ENCODE results near the gene SERPINH1.

DNA sequence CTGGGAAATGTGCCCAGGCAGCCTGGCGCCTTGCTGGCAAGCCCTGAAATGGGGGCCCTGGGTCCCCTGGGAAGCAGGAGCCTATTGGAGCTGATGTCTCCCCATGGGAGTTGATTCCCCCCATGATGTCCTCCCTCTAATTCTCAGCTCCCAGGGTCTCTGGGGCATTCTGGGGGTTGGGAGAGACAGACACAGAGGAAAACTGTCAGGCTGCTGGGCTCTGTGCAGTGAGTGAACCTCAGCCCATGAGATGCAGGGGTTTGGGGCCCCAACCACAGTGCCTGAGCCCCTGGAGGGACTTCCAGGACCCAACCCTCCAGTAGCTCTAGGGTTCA lies 9.5 kb downstream of the ARHGEF17 start:
- PRO-cap: bidirectional peak, plus-strand start at position 167 of the sequence, minus-strand start outside the sequence

- PRO-cap: bidirectional peak, plus-strand start at chr11:73322891, minus-strand start at chr11:73322776
Observed at GRCh38 chr11:73322239-73323240, 14.5 kb downstream of the ARHGEF17 start.

DNA sequence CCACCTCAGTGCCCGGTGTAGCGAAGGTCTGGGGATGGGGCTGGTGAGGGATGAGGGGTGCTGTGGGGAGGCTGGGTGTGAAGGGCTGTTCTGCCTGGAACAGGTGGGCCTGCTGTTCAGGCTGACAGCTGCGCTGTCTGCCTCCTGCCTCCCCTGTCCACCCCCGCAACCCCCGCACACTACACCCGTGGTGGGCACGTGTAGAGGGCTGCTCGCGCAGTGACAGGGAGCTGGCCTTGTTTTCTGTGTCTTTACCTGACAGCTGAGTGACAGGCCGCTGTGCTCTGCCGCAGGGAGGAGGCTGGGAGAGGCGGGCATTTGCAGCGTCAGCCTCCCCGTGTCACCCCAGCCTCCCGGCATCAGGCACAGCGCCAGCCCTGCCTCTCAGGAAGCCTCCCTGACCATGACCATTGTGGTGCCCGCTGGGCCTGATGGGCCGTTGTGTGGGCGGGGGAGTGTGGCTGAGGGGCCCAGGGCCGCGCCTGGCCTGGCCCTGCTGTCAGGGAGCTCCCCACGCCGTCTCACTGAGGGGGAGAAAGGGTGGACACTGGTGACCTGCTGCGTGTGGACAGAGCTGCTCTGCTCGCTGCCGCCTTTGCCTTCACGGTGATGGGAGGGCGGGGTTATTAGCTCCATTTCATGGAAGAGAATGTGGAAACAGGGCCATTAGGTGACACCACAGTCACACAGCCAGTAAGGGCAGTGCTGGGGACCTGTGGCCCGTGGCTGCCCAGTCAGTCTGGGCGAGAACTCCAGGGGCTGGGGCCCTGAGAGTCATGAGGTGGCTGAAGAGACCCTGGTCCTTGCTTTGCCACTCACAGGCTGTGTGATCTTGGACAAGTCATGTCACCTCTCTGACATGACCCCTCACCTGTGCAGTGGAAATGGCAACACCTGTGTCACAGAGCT lies 31.9 kb upstream of the RELT start:
- PRO-cap: no peak

DNA sequence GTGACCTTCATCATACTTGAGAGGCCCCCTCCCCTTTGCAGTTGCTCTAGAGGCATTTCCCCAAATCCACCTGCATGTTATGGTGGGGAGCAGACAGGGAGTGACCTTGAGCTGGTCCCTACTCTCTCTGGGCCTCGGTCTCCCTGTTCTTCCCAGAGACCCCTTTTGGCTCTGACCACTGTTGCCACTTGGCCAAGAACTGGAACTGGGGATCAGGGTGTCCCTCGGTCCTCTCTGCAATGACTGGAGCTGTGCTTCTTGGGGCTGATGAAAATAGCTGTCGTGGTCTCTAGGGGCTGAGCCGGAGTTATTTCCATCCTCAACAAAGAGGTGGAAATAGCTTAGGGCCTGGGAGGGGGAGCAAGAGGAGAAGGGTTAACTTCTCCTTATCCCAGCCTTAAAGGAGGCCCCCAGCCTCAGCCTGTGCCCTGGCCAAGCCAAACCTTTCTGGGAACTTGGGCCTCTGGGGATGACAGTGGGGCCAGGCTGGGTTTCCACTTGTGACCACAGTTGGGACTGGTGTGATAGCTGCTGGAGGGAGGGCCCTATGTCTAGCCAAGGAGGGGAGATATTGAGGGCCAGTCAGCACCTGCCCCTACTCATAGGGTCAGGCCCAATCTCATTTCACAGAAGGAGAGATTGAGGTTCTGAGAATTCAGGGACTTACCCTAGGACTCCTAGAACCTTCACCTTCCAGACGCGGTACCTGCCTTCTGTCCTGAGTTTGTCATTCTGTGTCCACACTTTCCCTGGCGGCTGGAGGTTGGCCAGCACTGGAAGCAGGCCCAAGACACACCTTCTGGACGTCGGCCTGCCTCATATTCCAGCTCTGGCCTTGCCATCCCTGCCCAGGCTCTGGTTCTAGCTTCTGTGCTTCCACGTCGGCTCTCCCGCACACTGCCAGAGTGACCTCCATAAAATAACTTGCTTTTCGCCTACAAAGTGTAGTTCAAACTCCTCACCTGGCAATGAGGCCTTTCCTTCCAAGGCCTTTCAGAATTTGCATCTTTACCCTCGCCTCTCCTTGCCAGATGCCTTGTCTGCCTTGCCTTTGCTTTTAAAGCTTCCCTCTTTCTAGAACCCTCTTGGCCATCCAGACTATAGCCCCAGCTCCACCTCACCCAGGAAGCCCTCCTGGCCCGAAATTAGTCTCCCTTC lies 3.1 kb downstream of the RELT start:
- PRO-cap: no peak

- PRO-cap: no peak
Observed at GRCh38 chr11:73951715-73952487, 1.1 kb downstream of the DNAJB13 start.

DNA sequence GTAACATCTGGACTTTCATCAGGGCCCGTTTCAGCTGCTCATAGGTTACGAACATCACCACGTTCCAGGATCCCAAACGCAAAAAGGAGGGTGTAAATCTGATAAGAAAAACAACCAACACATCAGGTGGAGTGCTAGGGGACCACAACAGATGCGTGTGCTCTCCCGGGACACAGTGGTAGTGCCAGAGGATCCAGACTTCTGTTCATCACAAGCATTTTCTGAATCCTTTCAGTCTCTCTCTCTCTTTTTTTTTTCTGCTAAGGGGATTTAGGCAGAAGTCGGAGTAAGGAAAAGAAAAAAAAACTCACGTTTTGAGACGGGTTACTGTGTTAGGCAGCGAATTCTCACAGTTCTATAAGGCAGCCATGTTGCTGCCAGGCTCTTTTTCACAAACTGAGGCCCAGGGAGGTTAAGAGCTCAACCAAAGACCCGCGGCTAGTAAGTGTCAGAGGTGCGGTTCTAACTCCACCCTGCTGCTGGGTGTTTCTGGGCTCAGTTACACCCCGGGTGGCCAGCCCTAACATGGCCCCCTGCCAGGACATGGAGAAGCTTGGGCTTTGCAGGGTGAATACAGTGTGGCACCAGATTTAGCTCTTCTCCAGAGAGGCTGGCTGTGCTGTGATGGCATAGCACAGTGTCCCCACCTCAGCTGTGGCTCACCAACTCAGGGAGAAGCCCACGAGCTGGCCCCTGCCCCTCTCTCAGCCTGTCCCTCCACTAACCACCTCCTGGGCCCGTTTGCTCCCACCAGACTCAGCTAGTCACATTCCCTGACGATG lies 7.3 kb downstream of the UCP3 start:
- PRO-cap: no peak

DNA sequence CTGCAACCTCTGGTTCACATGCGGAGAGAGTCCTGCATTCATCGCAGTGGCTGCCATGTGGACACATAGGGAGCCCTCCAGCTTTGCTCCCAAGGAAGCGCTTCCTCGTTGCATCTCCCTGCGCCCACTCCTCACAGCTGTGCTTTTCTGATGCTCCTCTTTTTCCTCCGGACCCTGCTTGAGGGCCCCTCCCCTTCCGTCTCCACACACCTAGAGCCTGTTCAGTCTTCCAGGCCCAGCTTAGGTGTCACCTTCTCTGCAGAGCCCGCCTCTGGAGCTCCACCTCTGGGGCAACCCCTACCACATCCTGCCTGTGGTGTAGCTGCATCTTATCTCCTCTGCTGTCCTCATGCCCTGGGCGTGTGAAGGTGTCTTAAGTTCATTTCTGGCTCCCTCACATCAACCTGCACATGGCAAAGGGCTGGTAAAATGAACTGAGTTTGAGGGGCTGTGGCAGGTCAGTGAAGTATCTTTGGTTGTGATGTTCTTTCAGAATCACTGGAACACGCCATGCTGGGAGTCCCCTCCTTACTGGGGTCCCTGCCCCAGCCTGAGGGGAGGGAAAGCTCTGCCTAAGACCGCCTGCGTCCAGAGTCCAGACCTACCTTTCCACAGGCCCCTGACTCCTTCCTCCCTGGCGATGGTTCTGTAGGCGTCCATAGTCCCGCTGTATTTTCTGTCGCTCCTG lies 3.6 kb downstream of the UCP3 start:
- PRO-cap: no peak

DNA sequence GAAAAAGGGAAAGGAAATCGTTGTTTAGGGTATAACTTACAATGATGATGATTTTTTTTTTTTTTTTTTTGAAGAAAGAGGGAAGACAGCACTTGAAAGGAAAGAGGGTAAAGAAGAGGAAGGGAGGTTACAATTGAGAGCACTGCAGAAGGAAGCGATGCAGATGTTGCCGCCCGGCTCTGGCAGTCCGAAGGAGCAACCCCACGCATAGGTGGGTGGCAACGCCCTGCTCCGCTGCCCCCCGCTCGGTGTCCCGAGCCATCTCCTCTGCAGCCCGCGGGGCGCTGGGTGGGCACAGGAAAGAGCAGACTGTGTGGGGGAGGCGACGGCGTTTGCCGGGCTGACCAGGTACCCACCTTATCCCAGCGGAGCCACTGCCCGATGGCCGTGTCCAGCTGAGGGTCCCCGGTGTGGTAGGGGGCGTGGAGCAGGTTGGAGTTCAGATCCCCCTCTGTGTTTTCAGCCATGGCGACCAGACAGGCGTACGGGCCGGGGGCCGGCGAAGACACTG lies 483 bp downstream of the PGM2L1 start:
- PRO-cap: unidirectional peak, plus-strand start at position 185 of the sequence

DNA sequence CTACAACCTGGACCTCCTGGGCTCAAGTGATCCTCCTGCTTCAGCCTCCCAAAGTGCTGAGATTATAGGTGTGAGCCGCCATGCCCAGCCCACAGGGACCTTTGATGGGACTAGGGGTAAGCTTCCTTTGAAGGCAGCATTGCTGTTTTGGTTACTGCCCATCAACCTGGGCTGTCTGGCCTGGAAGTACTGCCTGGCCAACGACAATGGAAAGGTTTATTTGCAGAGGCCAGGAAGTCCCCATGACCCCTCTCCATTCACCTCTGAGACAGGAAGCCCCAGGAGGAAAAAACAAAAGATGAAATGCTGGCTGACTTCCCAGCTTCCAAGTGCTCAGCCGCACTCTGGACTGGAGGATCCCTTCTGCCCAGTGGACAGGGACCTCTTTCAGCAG lies 32.9 kb upstream of the POLD3 start:
- PRO-cap: no peak

- PRO-cap: no peak
Observed at GRCh38 chr11:74682984-74684019, 47.9 kb downstream of the CHRDL2 start.

DNA sequence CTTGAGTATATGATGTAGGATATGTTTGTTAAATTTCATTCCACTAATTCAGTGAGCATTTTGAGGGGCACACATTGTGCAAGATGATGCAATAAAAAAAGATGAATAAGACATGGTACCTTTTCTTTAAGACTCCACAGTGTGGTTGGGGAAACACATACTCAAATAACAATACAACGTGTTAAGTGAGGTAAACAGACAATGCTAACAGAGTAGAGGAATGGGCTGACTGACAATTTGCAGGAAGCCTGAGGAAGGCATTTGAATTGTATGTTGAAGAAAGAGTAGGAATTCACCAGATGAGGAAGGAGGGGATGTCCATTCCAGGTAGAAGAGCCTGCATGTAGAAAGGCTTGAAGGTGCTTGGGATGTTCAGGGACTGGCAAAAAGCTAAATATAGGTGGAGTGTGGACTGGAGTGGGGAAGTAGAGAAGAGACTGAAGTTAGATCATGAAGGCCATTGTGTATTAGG lies 6.8 kb downstream of the RNF169 start:
- PRO-cap: no peak

- PRO-cap: no peak
Observed at GRCh38 chr11:75035675-75036159, 47.0 kb downstream of the NEU3 start.

GRCh38 chr11:75147652-75148412 lies 3.1 kb upstream of the SLCO2B1 start:
- PRO-cap: bidirectional peak, plus-strand start at chr11:75148198, minus-strand start at chr11:75148029

DNA sequence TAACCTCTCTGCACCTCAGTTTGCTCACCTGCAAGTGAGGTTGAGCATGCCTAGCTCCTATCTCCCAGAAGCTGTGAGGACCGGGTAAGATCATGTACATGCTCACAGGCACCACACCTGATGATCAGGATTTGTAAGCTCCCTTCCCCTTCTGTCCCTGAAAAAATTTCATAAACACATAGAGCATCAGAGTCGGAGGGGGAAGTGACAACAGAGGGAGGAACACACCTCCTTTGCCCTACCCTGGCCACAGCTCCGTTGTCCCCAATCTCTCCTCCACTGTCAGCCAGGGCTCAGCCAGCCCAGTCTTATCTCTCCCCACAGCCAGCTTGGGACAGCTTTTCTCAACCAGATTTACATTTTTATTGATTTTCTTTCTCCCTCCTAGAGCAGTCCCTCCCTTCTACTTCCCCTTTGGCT lies 32.2 kb upstream of the TPBGL start:
- PRO-cap: no peak

- PRO-cap: unidirectional peak, minus-strand start at chr11:75262537
Observed at GRCh38 chr11:75262328-75263286, 22.0 kb downstream of the TPBGL start.

- PRO-cap: no peak
Observed at GRCh38 chr11:75263706-75264178, 23.2 kb downstream of the TPBGL start.

GRCh38 chr11:75327901-75328560 lies 23.4 kb downstream of the ARRB1 start:
- PRO-cap: no peak

DNA sequence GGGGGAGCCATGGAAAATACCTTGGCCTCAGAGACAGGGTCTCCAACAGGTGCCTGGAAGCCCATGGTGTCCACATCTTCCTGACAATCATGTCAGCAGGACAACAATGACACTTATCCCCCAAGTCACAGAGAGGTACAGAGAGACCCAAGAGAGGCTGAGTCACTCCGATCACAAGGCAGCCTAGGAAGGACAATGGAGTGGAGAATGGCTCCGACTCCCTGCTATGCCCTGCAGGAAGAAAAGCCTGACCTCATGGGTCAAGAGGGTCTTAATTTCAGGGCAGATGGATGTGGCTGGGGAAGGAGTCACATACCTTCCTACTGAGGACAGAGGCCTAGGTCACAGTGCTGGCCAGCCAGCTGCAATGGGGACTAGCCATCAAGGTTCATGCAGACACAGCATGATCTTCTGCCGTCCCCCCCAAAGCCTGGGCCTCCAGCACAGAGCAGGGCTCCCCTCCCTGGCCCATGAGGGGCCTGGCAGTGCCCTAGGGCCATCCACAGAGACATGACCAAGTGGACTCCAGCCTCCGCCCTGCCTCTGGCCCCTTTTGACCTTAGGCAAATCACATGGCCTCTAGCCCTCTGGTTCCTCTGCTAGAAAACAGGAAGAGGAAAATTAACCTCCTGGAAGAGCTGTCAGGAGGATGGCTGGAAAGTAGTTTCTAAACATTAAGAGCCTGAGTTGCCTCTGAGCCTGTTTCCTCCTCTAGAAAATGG lies 1.9 kb downstream of the ARRB1 start:
- PRO-cap: bidirectional peak, plus-strand start at position 624 of the sequence, minus-strand start at position 555 of the sequence

DNA sequence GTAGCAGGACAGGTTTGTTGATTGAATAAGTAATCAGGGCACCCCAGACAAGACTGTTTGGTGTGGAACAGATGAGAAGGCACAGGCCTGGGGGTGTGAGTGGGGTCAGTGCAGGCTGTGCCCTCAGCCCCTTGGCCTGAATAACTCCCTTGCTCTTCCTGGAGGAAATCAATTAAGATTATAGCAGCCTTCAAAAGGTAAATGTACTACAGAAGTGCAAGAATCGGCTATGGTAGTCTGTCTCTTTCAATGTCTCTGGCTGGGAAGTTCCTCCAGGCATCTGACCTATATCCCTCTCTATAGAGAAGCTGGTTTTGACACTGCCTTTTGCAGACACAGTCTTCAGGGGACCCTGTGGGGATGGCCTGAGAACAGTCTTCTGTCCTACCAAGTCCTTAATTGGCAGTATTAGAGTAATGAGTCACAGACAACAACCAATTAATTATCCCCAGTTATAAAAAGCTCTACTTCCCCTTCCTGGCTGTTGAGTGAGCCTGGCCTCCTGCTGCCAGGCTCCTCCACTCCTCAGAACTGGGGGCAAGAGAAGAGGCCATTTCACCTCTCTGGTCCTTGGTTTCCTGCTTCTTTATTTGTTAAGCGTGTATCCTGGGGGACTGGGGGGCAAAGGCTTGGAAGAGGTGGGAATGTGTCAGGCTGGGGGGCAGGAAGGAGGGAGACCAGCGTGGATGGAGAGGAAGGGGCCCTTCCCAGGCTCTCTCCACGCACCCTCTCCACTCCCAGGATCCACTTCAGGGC lies 41.2 kb upstream of the KLHL35 start:
- PRO-cap: no peak

- PRO-cap: bidirectional peak, plus-strand start at chr11:75562099, minus-strand start at chr11:75562043; bidirectional peak, plus-strand start at chr11:75562318, minus-strand start at chr11:75562196
Observed at GRCh38 chr11:75561516-75562421, at the start of gene SERPINH1. Gene SERPINH1, plus strand, starts transcription at chr11:75562253.

All from sciatic nerve (tissue), 1 donor.